B cell (primary cell): Measurements from ENCODE around the gene AGR3.

- PRO-cap = no peak
- CAGE, long polyA plus RNA = no peak
These were observed 96.7 kb downstream of the AGMO start for GRCh38 chr7:15465134-15465461.

- PRO-cap = no peak
- CAGE, long polyA plus RNA = no peak
These were observed 2.1 kb downstream of the MEOX2 start for GRCh38 chr7:15684416-15684823.

- PRO-cap = no peak
- CAGE, long polyA plus RNA = no peak
These were observed 850 bp downstream of the MEOX2 start for GRCh38 chr7:15685283-15686383.

DNA sequence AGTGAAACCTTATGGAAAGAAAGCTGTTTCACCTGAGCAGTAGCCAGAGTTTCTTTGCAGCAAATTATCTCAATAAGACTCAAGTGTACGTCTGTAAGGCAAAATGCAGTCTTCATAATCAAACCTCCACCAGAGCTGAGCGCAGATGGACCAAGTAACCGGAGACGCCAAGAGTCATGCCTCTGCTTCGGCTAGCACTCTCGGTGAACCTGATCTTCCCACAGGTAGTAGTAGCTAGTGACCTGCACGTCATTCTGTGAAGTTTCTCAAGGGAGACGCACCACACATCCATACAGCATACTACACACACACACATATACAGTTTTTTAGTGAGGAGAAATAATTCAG, 357.1 kb downstream of the CRPPA start:
- PRO-cap = no peak
- CAGE, long polyA plus RNA = no peak

GRCh38 chr7:16609571-16610212, 35.9 kb downstream of the ANKMY2 start:
- PRO-cap = no peak
- CAGE, long polyA plus RNA = no peak

DNA sequence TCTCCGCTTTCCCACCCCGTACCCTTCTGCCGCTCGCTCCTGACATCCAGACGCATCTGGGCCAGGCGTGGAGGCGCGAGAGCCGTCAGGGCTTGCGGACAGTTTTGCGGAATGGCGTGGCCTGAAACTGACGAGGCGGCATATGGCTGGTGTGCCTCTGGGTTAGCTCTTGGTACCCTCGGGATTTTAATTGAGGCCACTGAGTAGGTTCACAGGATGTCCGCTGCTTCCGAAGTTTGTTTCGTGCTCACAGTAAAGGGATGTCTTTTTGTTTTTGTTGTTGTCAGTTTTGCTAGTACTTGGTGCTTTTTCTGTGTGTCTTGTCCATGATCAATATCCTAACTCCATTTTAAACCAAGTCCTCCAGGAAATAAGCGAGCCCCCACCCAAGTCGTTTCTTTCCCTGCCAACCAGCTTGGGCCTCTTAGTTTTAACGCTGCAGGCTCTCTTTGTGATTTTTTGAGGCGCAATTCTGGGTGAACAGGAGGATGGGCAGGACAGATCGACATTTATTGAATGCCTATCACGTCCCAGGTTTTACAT, 854 bp downstream of the TSPAN13 start:
- PRO-cap = no peak
- CAGE, long polyA plus RNA = no peak

DNA sequence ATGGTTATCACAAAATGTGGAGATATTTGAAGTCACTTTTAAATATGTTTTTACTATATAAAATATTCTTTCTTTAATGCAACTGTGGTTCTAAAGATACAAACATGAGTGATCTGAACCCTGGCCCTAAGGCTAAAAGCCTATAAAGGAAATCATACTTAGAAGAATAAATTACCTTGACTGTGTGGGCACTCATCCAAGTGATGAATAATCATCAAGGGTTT, 3.9 kb downstream of the AGR2 start:
- PRO-cap = no peak
- CAGE, long polyA plus RNA = no peak

DNA sequence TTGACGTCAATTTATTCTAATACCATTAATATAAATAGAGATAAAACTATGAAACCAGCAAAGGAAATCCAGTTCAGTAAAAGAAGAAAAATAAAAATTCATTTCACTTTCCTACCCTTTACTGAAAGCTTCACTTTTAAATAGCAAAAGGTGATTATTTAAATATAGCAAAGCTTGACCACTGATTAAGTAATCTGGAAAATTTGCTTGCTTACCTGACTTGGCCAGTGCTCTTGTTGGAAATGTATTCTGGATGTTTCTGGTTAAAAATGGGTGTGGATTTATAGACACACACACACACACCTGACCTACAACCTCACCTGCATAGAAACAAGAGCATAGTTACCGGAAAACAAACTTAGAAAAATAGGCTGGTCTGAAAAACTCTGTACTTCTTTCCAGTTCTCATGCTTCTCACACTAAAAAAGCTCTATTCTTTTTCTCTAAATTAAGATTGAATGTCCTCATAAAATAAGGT, at the start of gene AGR3:
Gene AGR3, minus strand, starts transcription at position 255 of the 478 bp plus-strand sequence.
- PRO-cap = no peak
- CAGE, long polyA plus RNA = no peak

DNA sequence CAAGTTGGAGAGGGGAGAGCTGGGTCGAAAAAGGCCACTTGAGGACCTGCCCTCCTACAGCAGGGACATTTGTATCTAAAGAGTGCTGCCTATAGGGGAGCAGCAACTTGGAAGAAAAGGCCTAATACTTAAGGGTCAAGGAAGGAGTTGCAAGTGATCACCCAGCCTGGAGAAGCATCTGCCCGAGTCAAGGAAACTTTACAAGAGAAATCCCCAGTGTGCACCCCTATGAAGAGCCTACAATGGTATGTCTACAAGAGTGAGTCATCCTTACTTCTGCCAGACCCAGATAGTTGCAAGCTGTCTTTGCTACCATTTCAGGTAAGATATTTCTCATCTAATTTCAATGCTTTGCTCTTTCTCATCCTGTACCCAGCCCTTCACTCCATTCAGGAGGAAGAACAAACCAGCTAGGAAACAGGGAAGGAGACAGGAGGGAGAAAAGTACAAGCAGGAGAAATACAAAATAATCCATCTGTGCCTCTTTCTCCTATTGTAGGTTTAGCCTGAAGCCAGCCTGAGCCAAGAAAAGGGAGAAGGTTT, 34.4 kb upstream of the AGR3 start:
- PRO-cap = no peak
- CAGE, long polyA plus RNA = no peak

GRCh38 chr7:16982639-16983099, 100.9 kb upstream of the AGR3 start:
- PRO-cap = no peak
- CAGE, long polyA plus RNA = no peak

DNA sequence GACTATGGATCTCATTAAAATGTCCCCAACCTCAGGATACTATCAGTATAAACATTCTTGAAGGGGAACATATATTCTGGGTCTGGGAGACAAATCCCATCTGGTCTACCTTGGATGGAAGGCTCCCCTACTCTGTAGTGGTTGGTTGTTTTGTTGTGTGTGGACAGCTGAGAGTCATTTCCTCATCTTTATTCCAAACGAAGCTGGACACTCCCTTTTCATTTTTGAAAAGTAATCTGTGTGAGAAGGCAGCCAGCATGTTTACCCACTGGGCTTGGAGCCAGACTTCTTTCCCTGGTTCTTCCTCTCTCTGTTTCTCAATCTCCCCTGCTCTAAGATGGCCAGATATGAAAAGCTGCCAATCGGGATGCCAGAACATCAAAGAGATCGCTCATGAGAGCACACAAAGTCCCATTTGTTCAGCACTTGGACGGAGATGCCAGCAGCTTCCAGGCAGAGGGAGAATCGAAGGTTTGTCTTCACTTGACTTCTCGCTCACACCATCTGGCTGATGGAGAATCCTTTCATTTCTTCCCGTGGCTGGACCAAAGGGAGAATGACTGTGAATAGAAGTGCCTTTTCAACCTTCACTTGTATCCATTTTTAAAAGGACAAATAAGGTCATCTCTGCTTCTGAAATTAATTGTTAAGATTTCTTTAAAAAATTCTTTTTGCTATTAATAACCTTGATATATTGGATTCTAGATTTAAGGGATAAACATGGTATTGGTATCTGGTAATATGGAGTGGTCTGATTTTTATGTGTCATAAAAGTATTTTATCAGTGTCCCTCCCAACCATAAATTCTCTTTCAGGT, 108.2 kb upstream of the AGR3 start:
- PRO-cap = no peak
- CAGE, long polyA plus RNA = no peak

- PRO-cap = no peak
- CAGE, long polyA plus RNA = no peak
These were observed 151.4 kb upstream of the AGR3 start for GRCh38 chr7:17033255-17033594.

- PRO-cap = no peak
- CAGE, long polyA plus RNA = no peak
These were observed 168.1 kb upstream of the AHR start for GRCh38 chr7:17130222-17130806.

- PRO-cap = no peak
- CAGE, long polyA plus RNA = no peak
These were observed 32.4 kb downstream of the AHR start for GRCh38 chr7:17330673-17331381.

DNA sequence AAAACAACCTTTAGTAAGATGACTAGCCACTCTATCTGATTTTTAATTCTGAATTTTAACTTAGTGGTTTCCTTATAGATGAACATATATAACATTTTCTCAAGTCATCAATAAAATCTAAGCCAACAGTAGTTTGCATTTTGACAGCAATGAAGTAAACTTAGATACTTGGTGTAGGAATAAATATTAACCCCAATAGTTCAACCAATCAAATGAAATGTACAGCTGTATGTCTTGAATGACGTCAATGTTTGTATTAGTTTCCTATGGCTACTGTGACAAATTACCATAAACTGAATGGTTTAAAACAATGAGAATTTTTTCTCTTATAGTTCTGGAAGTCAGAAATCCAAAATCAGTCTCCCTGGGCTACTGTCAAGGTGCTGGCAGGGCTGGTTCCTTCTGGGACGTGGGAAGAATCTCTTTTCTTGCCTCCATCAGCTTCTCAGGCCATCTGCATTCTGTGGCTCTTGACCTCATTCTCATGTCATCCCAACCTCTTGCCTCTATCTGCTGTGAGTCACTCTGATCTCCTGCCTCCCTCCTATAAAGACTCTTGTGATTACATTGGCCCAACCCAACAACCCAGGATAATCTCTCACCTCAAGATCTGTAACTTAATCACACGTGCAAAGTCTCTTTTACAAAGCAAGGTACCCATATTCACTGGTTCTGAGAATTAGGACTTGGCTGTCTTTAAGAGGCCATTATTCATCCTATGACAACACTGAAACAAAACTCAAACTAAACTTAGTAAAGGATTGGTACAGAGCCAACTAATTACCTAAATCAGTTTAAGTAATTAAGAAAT, 73.6 kb downstream of the AHR start:
- PRO-cap = no peak
- CAGE, long polyA plus RNA = no peak

DNA sequence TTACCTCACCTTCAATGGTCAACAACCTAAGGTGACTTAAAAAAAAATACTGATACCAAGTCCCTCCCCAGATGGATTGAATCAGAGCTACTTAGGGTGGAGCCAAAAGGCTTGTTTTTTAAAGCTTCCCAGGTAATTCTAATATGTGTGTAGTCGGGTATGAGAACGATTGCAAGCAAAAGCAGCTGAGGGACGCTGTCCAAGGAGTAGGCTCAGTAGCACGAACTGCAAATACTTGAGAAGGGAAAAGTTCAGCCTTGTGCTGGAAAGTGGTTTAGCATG, 76.1 kb downstream of the AHR start:
- PRO-cap = no peak
- CAGE, long polyA plus RNA = no peak

DNA sequence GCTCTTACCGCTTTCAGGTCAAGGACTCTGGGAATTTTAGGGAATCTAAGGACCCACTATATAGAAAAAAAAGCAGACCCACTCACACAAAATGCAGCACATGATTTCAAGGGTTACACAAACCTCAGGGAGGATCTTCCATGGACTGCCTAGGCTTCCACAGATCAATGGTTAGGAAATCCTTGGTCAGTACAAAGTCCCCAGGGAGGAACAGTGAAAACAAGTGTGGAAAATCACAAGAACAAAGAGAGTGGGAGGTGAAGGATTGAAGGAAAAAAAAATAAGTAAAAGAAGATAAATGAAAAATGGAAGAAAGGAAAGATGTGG, 188.4 kb downstream of the AHR start:
- PRO-cap = no peak
- CAGE, long polyA plus RNA = no peak

DNA sequence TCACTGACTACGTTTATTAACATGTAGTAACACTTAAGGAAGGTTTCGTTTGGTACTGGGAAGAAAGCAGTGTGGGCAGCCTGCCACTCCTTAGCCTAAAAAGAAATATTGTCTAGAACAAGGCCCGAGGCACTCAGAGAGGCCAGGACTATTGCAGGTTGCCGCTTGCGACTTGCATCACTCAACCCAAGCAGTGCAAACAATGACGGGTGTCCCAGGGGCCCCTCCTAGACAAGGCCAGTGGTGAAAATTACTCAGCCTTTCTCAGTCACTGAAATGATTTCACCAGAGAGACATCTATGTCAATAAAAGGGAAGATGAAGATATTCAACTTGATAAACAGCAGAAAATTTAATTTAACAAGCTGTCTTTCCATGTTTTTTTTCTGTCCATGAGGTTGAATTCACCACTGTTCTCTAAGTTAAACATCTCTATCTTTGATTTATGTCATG, 243.8 kb downstream of the SNX13 start:
- PRO-cap = no peak
- CAGE, long polyA plus RNA = no peak

DNA sequence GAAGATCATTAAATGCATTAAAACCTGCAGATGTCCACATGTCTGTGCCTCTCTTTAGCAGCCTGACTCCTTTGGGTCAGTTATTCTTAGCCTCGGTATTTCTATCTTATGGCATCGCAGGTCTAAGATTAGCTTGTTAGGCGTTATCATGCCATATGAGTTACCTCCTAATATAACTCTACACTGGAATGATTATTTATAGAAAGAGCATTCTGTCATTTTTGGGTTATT, 10.2 kb downstream of the HDAC9 start:
- PRO-cap = no peak
- CAGE, long polyA plus RNA = no peak

DNA sequence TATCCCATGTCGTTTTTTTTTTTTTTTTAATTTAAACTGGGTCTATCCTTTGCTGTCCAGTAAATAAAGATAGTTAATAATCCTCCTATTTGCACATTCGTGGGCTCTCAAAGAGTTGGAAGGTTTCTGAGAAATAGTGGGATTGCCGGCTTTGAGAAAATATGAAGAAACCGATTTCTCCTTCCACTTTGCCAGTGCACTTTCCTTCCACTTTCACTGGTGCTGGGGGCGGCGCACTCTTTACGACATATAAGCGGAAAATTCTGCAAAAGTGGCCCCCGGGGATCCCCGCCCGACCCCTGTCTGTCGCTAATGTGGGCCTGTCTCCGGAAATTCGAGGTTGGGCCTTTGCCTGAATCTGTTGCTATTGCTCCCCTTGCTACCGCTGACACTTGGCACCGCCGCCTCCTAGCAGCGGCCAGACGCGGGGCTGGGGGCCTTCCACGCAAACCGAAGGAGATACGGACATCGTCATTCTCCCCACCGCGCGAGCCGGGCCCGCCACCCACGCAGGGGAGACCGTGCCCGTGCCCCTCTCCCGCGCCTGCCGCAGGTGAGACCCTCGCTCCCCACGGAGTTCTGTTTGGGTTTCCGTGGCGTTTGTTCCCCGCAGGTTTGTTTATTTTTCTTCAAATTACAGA, 5.2 kb downstream of the TWIST1 start:
- PRO-cap = no peak
- CAGE, long polyA plus RNA = no peak